Measurements from ENCODE around the gene TRABD.

CAGE:
- cytosol, long polyA minus RNA = no peak
- cytosol, long polyA plus RNA = no peak
- long polyA plus RNA = no peak
- nucleus, long polyA minus RNA = no peak
- nucleus, long polyA plus RNA = no peak
Measured at GRCh38 chr22:46940456-46941081, 178.1 kb downstream of the TBC1D22A start.

DNA sequence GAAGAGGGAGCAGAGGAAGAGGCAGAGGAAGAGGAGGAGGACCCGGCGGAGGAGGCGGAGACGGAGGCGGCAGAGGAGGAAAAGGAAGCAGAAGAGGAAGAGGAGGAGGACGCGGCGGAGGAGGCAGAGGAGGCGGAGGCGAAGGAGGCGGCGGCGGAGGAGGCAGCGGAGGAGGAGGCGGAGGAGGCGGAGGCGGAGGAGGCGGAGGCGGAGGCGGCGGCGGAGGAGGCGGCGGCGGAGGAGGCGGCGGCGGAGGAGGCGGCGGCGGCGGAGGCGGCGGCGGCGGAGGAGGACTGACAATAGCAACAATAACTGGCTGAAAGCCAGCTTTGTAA lies 616.6 kb downstream of the TBC1D22A start:
CAGE:
- cytosol, long polyA minus RNA = no peak
- cytosol, long polyA plus RNA = no peak
- long polyA plus RNA = no peak
- nucleus, long polyA minus RNA = no peak
- nucleus, long polyA plus RNA = no peak

GRCh38 chr22:48090530-48090853 lies 398.9 kb upstream of the TAFA5 start:
CAGE:
- cytosol, long polyA minus RNA = no peak
- cytosol, long polyA plus RNA = no peak
- long polyA plus RNA = no peak
- nucleus, long polyA minus RNA = no peak
- nucleus, long polyA plus RNA = no peak

GRCh38 chr22:48396629-48397240 lies 92.6 kb upstream of the TAFA5 start:
CAGE:
- cytosol, long polyA minus RNA = no peak
- cytosol, long polyA plus RNA = no peak
- long polyA plus RNA = no peak
- nucleus, long polyA minus RNA = no peak
- nucleus, long polyA plus RNA = no peak

DNA sequence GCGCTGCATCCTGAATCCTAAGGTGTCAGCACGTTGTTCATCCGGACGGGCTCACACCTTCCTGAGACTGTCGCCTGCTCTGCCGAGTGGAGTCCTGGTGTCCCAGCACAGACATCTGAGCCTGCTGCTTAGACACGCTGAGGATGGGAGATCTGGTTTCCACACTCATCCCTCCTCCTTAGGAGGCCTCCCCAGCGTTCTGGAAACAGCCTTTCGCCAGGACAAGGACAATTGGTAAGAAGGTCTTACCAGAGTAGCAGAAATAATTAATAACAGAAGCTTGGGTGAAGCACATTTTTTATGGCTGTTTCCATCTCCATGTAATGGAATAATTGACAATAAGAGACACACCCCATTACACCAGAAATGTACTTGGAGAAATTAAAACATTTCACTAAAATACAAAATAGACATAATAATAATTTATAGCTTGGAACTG lies 2.3 kb downstream of the TAFA5 start:
CAGE:
- cytosol, long polyA minus RNA = no peak
- cytosol, long polyA plus RNA = no peak
- long polyA plus RNA = no peak
- nucleus, long polyA minus RNA = no peak
- nucleus, long polyA plus RNA = no peak

GRCh38 chr22:49450167-49450644 lies 377.5 kb downstream of the BRD1 start:
CAGE:
- cytosol, long polyA minus RNA = no peak
- cytosol, long polyA plus RNA = no peak
- long polyA plus RNA = no peak
- nucleus, long polyA minus RNA = no peak
- nucleus, long polyA plus RNA = no peak

DNA sequence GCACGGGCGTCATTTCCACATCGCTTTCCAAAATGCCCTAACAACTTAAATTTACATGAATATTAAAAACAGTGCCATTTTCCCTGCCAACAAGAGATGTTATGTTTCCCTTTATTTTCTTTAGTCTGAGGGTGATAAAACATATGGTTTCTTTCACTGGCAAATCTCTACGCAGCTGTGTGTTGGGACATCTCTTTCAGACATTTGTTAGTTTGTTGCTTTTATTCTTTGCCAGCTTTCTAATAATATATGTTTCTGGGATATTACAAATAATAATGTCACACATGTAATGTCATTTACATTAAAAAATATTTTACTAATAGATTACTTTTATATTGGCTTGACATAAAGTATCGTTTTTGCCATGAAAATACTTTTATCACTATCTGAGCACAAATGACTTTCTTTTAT lies 356.5 kb downstream of the BRD1 start:
CAGE:
- cytosol, long polyA minus RNA = no peak
- cytosol, long polyA plus RNA = no peak
- long polyA plus RNA = no peak
- nucleus, long polyA minus RNA = no peak
- nucleus, long polyA plus RNA = no peak

GRCh38 chr22:49607047-49607785 lies 220.5 kb downstream of the BRD1 start:
CAGE:
- cytosol, long polyA minus RNA = no peak
- cytosol, long polyA plus RNA = no peak
- long polyA plus RNA = no peak
- nucleus, long polyA minus RNA = no peak
- nucleus, long polyA plus RNA = no peak

GRCh38 chr22:49725725-49726088 lies 102.0 kb downstream of the BRD1 start:
CAGE:
- cytosol, long polyA minus RNA = no peak
- cytosol, long polyA plus RNA = no peak
- long polyA plus RNA = no peak
- nucleus, long polyA minus RNA = no peak
- nucleus, long polyA plus RNA = no peak

DNA sequence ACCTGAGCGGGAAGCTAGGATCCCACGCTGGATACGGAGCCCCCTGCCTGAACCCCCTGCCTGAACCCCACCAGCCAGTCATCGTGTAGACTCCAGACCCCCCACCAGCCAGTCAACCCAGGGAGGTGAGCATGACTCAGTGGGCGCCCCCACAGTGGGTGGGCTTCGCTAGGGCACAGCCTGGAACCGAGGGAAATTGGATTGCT lies 57.2 kb downstream of the BRD1 start:
CAGE:
- cytosol, long polyA minus RNA = no peak
- cytosol, long polyA plus RNA = no peak
- long polyA plus RNA = no peak
- nucleus, long polyA minus RNA = no peak
- nucleus, long polyA plus RNA = no peak

GRCh38 chr22:49826370-49826591 lies 1.4 kb downstream of the BRD1 start:
CAGE:
- cytosol, long polyA minus RNA = no peak
- cytosol, long polyA plus RNA = no peak
- long polyA plus RNA = no peak
- nucleus, long polyA minus RNA = no peak
- nucleus, long polyA plus RNA = no peak

DNA sequence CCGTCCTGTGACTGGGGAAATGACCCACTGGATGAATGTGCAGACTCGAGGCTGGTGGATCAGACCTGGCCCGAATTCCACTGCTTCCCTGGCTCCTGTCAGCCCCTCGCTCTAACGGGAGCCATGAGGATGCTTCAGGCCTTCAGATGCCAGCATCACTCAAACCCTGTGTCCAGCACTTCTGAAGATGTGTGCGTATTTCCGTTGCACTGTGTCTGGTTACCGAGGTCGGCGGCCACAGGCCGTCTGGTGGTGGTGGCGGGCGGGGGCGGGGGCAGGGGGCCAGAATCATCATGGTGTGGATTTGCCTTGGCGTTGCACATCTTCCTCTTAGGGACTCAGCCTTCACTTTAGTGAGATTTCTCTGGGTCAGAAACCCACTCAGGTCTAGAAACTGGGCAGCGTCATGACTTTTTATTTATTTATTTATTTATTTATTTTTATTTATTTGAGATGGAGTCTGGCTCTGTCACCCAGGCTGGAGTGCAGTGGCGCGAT lies 13.5 kb downstream of the CRELD2 start:
CAGE:
- cytosol, long polyA minus RNA = no peak
- cytosol, long polyA plus RNA = no peak
- long polyA plus RNA = no peak
- nucleus, long polyA minus RNA = no peak
- nucleus, long polyA plus RNA = no peak

DNA sequence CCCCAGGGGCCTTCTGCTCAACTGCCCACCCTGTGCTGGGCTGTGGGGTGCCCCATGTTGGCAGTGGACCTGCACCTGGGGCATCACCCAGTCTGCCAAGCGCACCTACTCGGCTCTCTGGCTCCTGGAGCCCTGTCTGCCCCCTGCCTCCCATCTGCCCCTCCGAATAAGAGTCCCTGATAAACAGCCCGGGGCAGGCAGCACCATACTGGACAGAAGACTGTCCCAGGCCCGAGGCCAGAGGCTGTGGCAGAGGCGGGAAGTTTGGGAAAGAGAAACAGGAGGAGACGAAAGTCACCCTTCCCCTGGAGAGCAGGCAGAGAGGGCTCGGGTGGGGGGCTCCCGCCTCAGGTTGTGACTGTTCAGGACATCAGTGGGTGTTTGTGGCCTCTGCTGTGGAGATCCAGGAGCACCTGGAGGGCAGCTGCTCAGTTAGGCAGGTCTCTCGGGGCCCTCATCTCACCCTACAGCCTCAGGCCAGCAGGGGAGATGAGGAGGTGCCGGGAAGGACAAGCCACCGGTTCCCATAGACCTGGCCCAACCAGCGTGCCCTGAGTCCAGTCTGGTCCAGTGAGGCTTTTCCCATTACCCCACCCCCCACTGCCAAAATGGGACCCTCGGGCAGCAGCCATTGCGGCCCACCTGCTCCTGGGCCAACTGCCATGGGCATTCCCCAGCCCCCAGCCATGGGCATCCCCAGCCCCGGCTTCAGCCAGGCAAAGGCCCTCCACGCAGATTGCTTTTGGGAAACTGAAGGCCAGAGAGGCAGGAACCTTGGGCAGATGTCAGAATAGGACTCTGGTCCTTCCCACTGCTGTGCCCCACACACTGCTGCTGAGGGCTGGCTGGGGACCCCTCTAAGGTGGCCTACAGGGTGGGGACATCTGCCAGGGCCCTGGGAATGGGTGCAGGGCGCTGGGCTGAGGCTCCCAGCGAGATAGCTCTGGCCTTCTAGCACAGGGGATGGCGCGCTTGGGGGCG lies 4.5 kb downstream of the PIM3 start:
CAGE:
- cytosol, long polyA minus RNA = no peak
- cytosol, long polyA plus RNA = no peak
- long polyA plus RNA = no peak
- nucleus, long polyA minus RNA = no peak
- nucleus, long polyA plus RNA = no peak

GRCh38 chr22:49965789-49966309 lies 5.3 kb downstream of the PIM3 start:
CAGE:
- cytosol, long polyA minus RNA = no peak
- cytosol, long polyA plus RNA = no peak
- long polyA plus RNA = no peak
- nucleus, long polyA minus RNA = no peak
- nucleus, long polyA plus RNA = no peak

DNA sequence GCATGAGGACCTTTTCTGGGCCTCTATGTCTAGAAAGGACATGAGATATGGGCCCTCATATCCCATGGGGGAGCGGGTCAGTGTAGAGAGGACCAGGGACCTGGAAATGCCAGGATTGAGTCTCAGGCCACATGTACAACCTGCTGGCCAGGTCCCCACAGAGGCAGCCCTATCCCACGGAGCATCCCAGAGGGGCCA lies 9.0 kb downstream of the PIM3 start:
CAGE:
- cytosol, long polyA minus RNA = no peak
- cytosol, long polyA plus RNA = no peak
- long polyA plus RNA = no peak
- nucleus, long polyA minus RNA = no peak
- nucleus, long polyA plus RNA = no peak

DNA sequence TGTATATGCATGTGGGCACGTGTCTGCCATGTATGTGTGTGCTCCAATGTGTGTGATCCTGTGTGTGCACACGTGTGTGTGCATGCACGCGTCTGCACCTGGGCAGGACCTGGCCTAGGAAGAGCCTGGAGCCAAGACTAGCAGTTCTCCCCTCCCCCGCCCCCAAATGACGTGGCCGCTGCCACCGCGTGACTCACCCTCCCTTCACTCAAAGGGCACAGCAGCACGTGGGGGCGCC lies 10.1 kb downstream of the PIM3 start:
CAGE:
- cytosol, long polyA minus RNA = no peak
- cytosol, long polyA plus RNA = no peak
- long polyA plus RNA = no peak
- nucleus, long polyA minus RNA = no peak
- nucleus, long polyA plus RNA = no peak

CAGE:
- cytosol, long polyA minus RNA = no peak
- cytosol, long polyA plus RNA = no peak
- long polyA plus RNA = no peak
- nucleus, long polyA minus RNA = no peak
- nucleus, long polyA plus RNA = no peak
Measured at GRCh38 chr22:50074452-50075338, 10.5 kb downstream of the MLC1 start.

GRCh38 chr22:50185343-50186286 lies at the start of gene TRABD:
Gene TRABD, plus strand, starts transcription at chr22:50185913.
CAGE:
- cytosol, long polyA minus RNA = start-site peak on the plus strand at chr22:50185920-50185942, 109 reads
- cytosol, long polyA plus RNA = start-site peak on the plus strand at chr22:50185920-50185957, 407 and 40 reads in 2 replicates
- long polyA plus RNA = no peak
- nucleus, long polyA minus RNA = start-site peak on the plus strand at chr22:50185918-50185926, 62 reads
- nucleus, long polyA plus RNA = start-site peak on the plus strand at chr22:50185915-50185957, 495 and 1,010 reads in 2 replicates

DNA sequence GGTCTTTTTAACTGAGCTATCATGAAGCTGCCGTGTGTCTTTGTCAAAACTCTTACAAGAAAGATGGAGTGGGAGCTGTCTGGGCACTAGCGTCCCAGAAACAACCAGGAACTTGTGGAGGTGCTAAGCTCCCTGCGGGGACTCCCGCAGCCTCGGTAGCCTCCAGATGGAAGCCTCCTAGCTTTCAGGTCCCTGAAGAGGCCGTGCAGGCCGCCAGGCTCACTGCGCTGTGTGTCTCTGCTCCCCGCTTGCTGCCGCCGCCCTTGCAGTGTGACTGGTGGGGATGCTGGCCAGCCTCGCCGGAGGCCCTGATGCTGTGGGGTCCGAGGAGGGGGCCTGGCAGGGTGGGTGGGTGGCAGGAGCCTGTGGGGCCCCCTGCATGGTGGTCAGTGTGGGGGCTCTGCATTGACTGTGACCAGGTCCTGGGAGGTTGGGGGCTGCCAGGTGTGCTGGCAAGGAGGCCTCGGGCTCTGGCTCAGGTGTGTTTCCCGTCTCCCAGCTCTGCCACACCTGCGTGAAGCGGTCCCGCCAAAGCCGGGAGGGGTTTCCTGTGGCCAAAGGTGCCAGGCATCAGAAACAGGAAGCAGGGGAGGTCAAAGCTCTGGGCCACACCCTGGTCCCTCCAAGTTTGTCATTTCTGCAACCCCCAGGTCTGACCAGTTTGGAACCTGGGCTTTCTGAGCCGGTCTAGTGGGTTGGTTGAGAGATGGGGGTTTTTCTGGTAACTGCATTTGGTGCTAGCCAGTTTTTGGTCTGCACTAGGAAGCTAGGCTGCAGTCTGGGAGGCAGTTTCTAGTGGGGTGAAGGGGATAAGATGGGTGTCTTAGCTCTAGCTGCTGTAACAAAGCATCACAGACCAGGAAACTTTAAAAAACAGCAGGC lies 1.3 kb downstream of the TRABD start:
CAGE:
- cytosol, long polyA minus RNA = no peak
- cytosol, long polyA plus RNA = no peak
- long polyA plus RNA = no peak
- nucleus, long polyA minus RNA = no peak
- nucleus, long polyA plus RNA = no peak

GRCh38 chr22:50191099-50191731 lies 5.5 kb downstream of the TRABD start:
CAGE:
- cytosol, long polyA minus RNA = no peak
- cytosol, long polyA plus RNA = no peak
- long polyA plus RNA = no peak
- nucleus, long polyA minus RNA = no peak
- nucleus, long polyA plus RNA = no peak

All from keratinocyte (primary cell).